Endothelial cell (in vitro differentiated cells): Measurements from ENCODE around the gene MVP.

- PRO-cap = no peak
Measured at GRCh38 chr16:28865134-28866072, 1.8 kb downstream of the SH2B1 start.

DNA sequence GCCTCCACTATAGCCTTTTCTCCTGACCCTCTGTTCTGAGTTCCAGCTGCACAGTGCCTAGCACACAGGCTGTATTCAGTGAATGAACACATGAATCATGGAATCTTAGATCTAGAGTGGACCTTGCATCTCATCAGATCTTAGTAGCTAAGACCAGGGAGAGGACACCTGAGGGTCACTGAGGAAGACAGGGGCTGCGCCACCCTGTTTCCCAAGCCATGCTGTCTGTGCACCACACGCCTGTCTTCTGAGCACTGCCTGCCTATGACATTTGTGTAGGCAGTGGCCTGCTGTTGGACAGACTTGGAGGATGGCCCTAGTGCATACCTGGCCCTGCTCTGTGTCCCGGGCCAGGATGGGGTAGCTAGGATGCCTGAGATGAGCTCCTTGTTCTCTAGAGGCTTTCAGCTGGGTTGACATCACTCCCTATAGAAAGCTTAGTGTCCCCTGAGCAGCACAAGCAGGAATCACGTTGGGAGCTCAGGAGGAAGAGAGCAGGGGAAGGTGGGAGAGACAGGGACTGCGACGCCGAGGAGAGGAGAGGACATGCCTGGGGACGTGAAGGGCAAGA, 6.3 kb downstream of the SH2B1 start:
- PRO-cap = no peak

DNA sequence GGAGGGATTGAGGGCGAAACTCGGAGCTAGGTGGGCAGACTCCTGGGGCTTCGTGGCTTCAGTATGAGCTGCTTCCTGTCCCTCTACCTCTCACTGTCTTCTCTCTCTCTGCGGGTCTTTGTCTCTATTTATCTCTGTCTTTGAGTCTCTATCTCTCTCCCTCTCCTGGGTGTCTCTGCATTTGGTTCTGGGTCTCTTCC, 837 bp downstream of the CD19 start:
- PRO-cap = no peak

DNA sequence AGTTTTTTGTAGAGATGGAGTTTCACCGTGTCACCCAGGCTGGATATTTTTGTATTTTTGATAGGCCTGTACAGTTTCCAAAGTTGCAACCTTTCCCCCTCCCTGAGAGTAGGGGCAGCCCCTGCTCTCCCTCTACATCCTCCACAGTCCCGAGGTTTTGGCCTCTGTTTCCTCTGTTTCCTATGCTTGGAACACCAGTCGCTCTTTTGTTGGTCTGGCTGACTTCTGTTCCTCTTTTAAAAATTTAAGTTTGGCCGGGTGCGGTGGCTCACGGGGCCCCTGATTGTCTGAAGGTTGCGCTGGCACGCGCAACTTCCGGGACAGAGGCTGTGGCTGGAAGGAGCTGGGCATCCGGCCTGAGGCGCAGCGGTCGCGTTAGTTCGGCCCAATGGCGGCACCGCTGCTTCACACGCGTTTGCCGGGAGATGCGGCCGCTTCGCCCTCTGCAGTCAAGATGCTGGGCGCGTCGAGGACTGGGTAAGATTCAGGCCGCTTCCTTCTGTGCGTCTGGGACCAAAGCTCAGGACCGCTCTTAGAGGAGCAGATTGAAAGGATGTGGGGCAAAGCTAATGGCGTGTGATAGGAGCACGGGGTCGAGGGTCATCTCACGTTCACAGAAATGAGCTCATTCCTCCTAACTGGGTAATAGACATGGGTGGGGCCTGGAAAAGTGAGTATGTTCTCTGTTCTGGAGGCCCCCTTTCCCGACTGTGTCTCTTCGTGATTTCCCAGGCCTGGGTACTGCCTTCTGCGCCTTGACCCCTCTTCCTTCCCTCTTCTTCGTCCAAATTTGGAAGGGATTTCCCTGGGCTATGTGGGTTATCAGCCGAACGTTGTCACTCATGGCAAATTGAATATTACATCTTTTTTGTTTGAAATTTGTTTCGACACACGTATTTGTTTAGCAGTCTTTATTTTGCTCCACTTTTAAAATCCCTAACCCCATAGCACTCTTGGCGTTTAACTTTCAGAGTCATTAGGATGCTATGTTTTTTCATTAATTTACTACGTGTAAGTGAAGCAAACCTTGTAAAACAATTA, 90.1 kb downstream of the LAT start:
- PRO-cap = unidirectional peak, plus-strand start at position 673 of the sequence

DNA sequence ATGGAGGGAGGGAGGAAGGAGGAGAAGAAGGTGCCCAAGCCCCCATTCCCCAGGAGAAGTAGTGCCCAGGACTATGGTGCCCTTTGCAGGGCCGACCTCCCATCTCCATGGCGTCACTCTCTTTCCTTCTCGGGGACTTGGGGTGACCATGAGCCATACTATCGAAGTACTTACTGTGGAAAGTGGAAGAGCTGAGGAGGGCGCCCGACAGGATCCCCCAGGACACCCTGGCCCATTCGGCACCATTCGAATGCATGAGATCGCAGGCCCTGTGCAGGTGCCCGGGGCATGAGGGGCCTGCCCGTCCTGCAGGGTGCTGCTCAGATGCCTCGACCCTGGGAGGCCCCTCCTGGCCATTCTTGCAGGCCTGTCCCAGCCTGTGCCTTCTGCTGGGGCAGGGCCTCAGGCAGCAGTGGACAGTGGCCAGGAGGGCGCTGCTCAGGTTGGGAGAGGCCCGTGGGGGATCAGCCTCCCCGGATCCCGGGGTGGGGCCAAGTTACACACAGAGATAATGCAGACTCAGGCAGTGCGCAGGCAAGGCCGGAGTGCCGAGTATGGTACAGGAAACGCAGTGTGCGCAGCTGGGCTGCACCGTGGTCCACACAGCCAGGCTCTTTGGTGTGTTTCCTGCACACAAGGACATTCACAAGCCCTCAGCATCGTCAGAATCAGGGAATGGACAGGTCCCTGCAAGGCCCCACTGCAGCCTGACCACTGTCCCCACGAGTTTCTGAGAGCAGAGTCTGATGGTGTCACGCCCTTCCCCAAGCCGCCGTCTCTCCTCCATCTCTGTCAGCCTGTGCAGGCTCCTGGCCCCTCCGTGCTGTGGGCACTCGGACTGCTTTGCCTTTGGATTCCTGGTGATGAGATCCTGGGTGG, 147.6 kb downstream of the LAT start:
- PRO-cap = no peak

DNA sequence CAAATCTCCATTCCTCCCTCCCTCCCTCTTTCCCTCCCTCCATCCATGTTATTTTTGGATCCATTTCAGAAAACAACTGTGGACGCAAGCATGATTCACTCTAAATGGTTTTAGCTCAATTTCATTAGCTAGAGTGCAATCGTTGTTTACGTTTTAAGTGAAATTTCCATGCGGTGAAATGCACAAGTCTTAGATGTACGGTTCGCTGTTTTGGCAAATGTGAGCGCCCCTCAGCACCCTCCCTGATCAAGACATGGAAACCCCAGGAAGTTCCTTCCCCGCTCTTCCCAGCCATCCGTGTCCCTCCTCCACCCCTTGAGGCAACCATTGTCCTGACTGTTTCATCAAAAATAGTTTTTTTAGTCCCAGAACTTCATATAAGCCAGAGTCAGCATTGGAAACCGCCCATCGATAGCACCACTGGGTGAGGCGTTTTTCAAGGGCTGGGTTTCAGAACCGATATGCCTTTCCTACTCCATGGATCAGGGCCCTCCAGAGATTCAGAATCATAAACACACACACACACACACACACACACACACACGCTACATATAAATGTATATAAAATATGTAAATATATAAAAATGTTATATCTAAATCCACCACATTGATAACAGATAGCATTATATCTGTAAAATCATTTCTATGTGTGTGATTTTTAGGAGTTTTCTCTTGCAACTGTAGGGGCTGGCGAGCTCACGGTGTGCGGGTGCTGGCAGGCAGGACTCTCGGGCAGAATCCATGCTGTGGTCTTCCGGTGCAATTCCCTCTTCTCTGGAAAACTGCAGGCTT, 206.2 kb downstream of the NPIPB11 start:
- PRO-cap = no peak

- PRO-cap = no peak
Measured at GRCh38 chr16:29292750-29293476, 113.6 kb downstream of the NPIPB11 start.

DNA sequence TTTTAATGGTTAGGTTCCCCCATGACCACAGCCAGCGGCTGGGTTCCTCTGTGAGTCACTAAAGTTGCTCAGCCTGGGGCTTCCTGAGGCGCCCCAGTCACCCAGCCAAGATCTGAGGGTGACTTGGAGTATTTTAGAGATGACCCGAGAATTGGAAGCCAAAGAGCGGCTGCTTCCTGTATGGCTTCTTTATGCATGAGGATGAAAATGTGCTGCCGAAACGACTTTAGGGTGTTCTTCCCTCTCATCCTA, 87.8 kb downstream of the NPIPB11 start:
- PRO-cap = no peak

DNA sequence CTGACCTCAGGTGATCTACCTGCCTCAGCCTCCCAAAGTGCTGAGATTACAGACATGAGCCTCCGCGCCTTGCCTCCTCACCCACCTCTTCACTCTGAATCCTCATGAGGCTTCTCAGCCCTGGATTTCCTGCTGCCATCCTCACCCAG, 2.1 kb downstream of the SPN start:
- PRO-cap = no peak

DNA sequence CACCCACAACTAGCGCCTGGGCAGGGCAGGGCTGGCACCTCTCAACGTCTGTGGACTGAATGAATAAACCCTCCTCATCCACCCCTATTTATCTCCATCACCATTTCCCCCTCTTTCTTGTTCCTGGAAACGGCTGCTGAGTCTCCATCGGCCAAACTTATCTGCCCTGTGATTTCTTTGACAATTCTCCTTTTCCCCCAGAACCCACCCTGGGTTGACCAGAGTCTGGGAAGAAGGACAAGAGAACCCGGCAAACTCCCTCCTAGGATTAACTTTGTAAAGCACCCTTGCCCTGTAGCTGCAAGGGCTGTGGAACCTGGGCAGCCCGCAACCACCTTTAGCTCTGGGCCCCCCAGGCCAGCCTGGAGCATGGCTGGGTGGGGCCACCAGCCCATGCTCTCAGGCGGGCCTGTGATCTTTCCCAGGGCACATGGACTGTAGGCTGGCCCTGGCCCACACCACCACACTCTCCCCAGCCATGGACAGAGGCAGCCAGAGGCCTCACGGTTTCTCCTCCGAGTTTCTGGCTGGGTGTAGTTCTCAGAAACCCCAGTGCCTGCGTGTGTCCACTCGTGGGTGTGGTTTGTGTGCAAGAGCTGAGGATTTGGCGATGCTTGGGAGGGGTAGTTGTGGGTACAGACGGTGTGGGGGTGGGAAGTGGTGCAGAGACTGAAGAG, 2.5 kb downstream of the SPN start:
- PRO-cap = no peak

DNA sequence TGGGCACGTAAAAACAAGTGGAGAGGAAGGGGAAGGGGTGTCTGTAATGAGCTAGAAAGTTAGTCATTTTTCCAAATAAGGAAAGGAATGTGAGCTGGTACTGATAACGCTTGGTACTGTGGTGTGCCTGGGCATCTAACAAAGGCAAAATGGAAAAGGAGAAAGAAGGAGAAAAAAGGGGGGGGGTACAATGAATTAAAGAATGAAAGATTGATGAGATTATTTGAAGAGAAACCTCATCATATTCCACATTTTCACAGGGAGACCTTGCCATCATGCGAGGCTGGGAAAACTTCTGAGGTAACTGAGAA, 30.9 kb downstream of the QPRT start:
- PRO-cap = bidirectional peak, plus-strand start at position 67 of the sequence, minus-strand start outside the sequence

DNA sequence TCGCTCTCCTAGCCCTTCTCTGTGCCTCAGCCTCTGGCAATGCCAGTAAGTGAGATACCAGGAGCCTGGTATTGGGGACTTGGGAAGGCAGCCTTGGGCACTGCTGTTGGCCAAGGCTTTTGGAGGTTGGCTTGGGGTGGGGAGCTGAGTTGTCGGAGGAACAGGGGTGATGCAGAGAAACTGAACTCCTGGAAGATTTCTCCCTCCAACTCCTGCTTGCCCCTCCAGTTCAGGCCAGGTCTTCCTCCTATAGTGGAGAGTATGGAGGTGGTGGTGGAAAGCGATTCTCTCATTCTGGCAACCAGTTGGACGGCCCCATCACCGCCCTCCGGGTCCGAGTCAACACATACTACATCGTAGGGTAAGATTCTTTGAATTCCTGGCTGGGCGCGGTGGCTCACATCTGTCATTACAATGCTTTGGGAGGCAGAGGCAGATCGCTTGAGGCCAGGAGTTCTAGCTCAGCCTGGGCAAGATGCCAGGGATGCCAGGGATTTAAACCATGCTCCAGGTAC, 1.3 kb downstream of the ZG16 start:
- PRO-cap = no peak

- PRO-cap = no peak
Measured at GRCh38 chr16:29808189-29808469, 1.8 kb downstream of the MAZ start.

GRCh38 chr16:29820098-29820633, at the start of gene MVP:
Gene MVP (plus strand): TSS chr16:29820462.
- PRO-cap = no peak

DNA sequence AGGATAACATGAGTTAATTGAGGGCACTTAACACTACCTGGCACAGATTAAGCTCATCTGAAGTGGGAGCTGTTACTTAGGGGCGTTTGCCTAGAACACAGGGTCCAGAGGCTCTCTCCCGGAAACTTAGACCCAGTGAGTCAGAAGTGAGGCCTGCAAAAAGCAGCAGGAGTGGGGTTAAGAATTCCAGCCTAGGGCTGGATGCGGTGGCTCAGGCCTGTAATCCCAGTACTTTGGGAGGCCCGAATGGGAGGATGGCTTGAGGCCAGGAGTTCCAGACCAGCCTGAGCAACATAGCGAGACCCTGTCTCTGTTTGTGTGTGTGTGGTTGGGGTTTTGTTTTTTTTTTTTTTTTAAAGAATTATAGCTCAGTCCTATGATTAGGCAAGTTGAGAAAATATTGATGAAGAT, 1.5 kb downstream of the MVP start:
- PRO-cap = no peak

- PRO-cap = no peak
Measured at GRCh38 chr16:29824152-29824473, 3.9 kb downstream of the MVP start.

DNA sequence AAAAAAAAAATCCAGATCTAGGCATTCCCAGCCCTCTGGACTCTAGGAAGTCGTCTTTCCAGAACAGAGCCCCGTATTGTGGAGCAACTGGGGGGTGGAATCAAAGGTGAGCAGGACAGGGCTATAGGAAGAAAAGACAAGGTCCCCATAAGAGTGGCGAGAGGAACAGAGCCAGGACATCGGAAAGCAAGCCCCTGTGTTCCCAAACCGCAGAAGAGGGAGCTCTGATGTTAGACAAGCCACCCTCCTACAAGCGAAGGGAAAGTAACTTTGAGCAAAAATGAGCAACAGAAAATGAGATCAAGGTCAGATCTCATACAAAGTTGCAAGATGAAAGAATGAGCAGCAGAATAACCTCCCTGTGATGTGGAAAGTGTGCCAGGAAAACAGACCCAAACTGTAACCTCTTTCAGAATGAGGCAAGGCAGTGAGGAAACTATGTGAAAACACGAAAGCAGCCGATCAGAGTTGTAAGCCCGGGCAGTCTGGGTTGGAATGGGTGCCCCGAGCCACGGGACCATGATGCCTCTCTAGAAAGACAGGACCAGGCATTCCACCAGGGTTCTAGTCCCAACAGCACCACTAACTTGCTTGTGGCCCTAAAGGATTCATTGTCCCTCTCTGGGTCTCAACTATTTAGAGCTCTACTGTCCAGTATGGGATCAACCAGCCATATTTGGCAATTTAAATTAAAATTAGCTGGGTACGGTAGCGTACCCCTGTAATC, 6.8 kb downstream of the MVP start:
- PRO-cap = unidirectional peak, plus-strand start at position 89 of the sequence; unidirectional peak, plus-strand start at position 505 of the sequence

- PRO-cap = no peak
Measured at GRCh38 chr16:29989452-29990010, 5.9 kb downstream of the HIRIP3 start.

- PRO-cap = no peak
Measured at GRCh38 chr16:29996718-29997195, 716 bp downstream of the INO80E start.

GRCh38 chr16:30006418-30006894, 4.4 kb downstream of the DOC2A start:
- PRO-cap = no peak